Cerebral cortex (tissue), 2 donors: Measurements from ENCODE around the gene C2orf73.

DNA sequence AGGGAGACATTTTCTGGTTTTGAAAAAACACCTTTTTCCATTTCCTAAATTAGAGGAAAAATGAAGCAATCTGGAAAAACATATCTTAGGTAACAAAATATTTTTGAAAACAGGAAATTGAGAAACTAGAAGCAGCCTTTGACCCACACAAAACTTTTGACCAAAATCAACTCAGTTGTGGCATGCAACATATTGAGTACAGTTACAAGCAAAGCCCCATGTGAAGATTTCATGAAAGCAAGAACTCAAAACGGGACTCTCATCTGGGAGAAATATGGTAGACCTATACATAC, 28.5 kb upstream of the CHAC2 start:
- PRO-cap, 2 experiments: no peak in any of the 2 experiments

DNA sequence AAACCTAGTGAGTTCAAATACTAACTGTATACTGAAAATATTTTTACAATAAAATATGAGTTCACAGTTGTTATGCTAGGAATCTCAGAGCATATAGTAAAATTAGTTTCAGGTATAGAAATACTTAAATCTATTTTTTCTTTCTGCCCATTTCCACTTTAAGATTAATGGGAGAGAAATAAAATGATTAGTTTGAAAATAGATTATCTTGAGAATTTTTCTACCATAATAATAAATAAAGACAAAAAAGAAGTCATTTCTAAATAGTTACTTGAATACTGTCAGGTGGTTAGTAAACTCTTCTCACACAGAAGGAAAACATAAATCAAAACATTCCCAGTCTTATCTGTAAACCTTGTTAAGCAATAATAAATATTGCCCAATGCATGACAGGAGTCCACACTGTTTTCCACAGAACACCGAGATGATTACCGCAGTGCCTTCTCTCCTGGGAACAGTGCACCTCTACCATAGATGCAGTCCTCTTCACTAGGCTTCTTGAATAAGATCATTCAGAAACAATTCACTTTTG, 8.9 kb downstream of the GPR75 start:
- PRO-cap, 2 experiments: no peak in any of the 2 experiments

DNA sequence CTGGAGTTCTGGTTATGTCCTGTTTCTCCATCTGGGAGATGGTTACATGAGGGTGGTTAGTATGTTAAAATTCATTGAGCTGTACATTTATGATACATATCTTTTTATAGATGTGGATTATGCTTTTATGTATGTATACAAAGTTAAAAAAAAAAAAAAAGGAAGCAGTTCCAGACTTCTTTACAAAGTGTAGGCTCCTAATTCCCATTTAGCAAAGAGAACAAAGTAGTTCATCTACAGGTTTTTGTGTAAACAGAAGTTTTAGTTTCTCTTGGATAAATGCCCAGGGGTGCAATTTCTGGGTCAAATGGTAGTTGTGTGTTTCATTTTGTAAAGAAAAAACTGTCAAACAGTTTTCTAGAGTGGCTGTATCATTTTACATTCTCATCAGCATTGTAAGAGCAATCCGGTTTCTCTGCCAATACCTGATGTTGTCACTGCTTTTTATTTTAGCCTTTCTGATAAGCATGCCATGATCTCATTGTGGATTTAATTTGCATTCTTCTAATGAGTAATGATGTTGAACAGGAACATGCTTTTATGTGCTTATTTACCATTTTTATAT, 16.4 kb downstream of the ACYP2 start:
- PRO-cap, 2 experiments: no peak in any of the 2 experiments

DNA sequence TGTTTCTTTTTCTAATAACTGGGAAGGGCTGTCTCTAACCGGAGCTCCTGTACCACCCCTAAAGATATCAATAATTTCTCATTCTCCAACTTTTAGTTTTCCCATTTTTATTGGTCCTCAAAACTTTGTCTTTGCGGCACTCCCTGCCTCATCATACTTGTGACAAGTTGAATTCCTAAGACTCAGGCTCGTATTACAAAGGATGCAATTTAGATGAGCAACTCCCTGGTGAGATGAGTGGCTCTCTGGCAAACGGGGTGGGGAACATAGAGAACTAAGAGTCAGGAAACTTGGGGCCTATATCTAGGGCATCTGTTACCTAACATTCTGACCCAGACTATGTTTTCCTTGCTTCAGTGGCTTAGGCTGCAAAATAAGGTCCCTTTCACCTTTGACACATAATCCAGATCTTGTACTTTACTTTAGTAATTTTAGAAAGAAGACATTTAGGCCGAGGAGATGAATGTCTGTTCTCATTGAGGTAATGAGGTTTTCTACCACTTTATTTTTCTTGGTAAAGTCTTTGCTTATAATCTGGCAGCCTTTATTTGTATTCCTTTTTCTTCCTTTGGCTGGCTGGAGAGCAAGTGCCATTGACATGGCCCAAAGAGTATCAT, 15.4 kb downstream of the TSPYL6 start:
- PRO-cap, 2 experiments: no peak in any of the 2 experiments

DNA sequence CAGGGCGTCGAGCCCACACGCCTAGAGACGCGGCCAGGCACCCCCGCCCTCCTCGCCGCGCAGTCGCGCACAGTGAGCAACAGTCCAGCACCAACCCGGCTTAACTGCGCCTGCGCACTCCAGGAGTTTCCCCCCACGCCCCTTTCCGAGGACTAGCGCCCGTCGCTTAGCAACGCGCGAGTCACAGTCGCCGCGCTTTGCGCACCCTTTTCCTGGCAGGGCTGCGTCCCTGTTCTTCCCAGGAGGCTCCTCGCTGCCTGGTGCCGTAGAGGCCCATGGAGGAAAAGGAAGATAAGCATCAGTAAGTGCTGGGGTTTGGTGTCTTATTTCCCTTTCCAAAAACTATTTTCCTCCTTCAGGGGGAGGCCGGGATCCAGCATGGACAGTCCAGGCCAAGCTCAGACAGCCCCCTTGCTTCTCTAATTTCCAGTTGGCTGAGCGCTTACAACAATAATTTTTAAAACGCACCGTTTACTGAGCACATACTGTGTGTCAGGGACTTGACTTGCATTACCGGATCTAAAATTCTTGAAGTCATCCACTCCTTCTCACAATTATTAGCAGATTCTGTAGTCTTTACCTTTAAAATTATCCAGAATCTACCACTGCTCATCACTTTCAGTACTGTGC, at the start of gene C2orf73:
TSS of gene C2orf73 (plus strand) at position 184 of the 630 bp plus-strand sequence.
- PRO-cap, 2 experiments: peak in 1 of 2 experiments; most common plus-strand start position 184 of the sequence (in 1); most common minus-strand start position 74 of the sequence (in 1)

DNA sequence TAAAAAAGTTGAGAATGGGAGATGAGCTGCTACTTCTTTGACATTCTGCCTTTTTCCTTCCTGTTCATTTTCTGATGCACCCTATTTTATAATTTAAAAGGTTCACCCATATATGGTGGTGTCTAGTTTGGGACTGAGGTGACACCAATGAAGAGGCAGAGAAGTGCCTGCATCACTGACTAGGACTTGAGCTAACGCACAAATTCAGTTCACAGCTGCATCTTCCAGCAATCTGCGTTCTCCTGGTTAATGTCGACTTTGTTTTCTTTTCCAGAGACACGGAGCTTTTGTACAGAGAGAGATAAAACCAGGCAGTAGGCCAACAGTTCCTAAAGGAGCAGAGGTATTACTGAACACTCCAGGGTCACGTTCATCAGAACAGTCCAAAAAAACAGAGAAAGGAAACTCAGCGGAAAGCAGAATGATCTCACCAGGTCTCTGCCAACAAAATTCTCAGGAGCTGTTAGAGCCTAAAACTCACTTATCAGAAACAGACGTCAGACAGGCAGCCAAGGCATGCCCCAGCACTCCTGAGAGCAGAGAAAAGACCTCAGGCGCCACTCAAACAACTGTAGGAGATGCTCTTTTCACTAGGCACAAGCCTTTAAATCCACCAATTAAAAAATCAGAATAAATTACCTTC, 29.4 kb downstream of the C2orf73 start:
- PRO-cap, 2 experiments: peak in 1 of 2 experiments; most common plus-strand start position 227 of the sequence (in 1)

DNA sequence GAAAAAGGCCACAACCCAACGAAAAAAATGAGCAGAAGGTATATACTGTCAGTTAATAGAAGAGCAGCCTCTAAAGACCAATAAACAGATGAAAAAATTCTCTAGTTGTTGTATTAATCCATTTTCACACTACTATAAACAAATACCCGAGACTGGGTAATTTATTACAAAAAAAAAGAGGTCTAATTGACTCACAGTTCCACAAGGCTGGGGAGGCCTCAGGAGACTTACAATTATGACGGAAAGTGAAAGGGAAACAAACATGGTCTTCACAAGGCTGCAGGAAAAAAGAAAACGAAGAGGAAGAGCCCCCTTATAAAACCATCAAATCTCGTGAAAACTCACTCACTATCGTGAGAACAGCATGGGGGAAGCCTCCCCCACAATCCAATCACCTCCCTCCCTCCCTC, 61.8 kb upstream of the SPTBN1 start:
- PRO-cap, 2 experiments: no peak in any of the 2 experiments

DNA sequence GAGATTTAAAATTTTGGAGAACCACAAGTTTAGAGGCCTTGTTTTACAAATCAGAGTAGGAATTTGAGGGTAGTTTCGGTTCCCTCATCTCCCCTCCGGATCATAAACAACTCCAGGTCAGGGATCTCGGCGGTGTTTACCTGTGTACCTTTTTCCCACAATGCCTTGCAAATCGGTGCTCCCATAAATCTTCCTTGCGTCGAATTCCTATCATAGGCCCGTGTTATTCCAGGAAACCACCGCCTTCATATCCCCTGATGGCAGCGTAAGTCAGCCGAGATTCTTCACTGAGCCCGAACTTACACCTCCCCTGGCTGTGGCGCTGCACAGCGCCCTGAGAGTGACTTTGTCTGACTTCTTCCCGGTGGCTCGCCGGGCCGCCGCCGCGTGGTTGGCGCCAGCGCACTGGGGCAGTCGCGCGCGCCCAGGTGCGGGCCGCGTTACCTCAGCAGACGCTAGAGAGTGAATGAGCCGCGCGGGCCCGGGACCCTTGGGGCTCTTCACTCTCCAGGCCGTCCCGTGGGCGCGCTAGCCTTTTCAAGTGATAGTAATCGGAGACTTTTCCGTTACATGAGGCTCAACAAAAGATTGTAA, 101.5 kb downstream of the SPTBN1 start:
- PRO-cap, 2 experiments: no peak in any of the 2 experiments

DNA sequence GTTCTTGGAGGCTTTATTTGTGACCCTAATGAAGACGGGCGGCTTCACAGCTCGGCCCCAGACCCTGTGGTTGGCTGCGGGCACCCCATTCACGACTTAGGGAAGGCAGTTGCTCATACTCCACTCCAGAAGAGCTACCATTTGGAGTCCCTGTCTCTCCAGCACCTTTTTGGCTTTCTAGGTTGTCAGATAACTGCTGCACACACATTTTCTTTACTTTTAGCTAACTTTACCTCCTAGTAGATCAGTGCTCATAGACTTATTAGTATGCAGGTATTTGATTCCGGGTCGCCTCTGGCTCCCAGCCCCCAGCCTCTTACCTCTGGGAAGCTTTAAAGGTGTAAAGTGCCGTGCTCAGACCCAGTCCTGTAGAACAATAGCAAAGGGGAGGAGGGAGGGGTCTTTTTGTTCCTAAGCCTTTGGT, 102.8 kb downstream of the SPTBN1 start:
- PRO-cap, 2 experiments: no peak in any of the 2 experiments

GRCh38 chr2:54560111-54561028, 104.2 kb downstream of the SPTBN1 start:
- PRO-cap, 2 experiments: peak in 1 of 2 experiments; most common plus-strand start chr2:54560293 (in 1); most common minus-strand start chr2:54560275 (in 1)

GRCh38 chr2:54572271-54573240, 116.4 kb downstream of the SPTBN1 start:
- PRO-cap, 2 experiments: no peak in any of the 2 experiments

DNA sequence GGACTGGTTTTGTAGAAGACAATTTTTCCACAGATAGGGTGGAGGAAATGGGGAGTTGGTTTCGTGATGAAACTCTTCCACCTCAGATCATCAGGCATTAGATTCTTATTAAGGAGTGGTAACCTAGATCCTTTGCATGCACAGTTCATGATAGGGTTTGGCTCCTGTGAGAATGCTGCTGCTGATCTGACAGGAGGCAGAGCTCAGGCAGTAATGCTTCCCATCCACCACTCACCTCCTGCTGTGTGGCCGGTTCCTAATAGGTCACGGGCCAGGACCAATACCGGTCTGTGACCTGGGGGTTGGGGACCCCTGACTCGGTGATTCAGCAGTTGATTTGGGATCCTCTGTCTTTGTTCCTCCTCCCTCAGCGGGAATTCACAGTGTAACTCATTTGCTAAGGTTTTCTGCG, 117.1 kb downstream of the SPTBN1 start:
- PRO-cap, 2 experiments: no peak in any of the 2 experiments

GRCh38 chr2:54579270-54580457, 123.5 kb downstream of the SPTBN1 start:
- PRO-cap, 2 experiments: no peak in any of the 2 experiments

GRCh38 chr2:54627882-54628486, 95.5 kb upstream of the EML6 start:
- PRO-cap, 2 experiments: no peak in any of the 2 experiments

DNA sequence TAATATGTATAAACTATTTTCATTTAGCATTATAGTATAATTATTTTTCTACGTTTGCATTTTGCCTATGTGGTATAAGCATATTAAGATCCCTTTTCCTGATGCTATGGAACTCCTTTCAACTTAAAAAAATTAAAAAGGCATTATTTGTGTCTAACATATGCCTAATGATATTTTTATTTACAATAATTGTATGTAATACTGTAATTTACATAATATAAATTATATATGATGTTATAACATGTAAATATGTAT, 87.4 kb upstream of the EML6 start:
- PRO-cap, 2 experiments: no peak in any of the 2 experiments

GRCh38 chr2:54645155-54645542, 78.3 kb upstream of the EML6 start:
- PRO-cap, 2 experiments: no peak in any of the 2 experiments

GRCh38 chr2:54657560-54658065, 65.8 kb upstream of the EML6 start:
- PRO-cap, 2 experiments: no peak in any of the 2 experiments

- PRO-cap, 2 experiments: no peak in any of the 2 experiments
These were observed 861 bp upstream of the EML6 start for GRCh38 chr2:54722560-54723041.

DNA sequence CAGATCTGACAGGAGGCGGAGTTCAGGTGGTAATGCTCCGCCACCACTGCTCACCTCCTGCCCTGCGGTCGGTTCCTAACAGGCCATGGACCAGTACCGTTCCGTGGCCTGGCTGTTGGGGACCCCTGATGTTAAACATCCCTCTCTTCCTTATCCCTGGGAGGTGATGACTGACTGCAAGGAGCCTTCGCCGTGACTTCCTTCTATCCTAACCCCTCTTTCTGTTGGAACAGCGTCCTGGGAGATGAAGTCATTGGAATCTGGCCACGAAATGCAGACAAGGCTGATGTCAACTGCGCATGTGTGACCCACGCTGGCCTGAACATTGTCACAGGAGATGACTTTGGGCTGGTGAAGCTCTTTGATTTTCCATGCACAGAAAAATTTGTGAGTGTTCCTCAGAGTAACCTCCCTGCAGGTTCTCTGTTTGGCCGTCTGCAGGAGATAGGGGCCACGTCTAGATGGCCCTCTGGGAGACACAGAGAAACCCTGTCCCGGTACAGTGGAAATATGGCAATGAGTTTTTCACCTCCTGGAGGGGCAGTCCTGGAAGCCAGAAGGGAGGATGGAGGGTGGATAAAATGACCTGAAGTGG, 82.3 kb downstream of the RTN4 start:
- PRO-cap, 2 experiments: no peak in any of the 2 experiments

GRCh38 chr2:54980609-54981428, 69.4 kb downstream of the RTN4 start:
- PRO-cap, 2 experiments: no peak in any of the 2 experiments